Esophagus squamous epithelium (tissue), 4 donors: ENCODE measurements around a stretch of chr22.

GRCh38 chr22:46377975-46379067, 42.8 kb downstream of the TRMU start:
- PRO-cap, result no peak
- RAMPAGE, long total RNA, 4 experiments, result no peak in any of the 4 experiments

DNA sequence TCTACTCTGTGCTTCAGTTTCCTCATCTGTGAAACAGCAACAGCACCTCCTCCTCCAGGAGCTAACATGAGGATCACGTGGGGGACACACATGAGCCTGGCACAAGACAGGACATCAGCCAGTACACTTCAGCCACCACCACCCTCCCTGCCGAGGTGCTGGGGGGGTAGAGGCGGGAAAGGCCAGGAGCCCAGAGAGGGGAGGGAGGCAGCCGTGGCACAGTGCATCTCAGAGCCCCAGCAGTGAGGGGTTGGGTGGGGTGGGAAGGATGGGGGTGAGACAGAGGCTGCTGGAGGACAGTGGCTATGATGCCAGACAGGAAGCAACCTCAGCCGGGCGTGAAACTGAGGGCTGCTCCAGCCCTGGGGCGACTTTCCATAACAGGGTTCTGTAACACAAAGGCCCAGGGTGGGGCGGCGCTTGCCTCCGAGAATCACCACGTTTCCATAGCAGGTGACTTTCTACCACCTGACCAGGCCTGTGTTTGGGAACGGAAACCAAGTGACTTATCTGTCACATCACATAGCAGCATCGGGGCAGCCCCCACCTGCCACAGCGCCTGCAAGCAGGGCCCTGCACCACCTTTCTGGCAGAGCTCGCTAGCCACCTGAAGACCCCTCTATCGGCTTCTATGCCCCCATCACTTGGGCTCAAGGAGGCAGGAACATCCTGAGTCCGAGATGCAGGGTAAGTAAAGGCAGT, 85.7 kb downstream of the TRMU start:
- PRO-cap, result no peak
- RAMPAGE, long total RNA, 4 experiments, result no peak in any of the 4 experiments

GRCh38 chr22:46578524-46579719, 41.3 kb upstream of the GRAMD4 start:
- PRO-cap, result bidirectional peak, plus-strand start at chr22:46579525, minus-strand start at chr22:46579398
- RAMPAGE, long total RNA, 4 experiments, result no peak in any of the 4 experiments

DNA sequence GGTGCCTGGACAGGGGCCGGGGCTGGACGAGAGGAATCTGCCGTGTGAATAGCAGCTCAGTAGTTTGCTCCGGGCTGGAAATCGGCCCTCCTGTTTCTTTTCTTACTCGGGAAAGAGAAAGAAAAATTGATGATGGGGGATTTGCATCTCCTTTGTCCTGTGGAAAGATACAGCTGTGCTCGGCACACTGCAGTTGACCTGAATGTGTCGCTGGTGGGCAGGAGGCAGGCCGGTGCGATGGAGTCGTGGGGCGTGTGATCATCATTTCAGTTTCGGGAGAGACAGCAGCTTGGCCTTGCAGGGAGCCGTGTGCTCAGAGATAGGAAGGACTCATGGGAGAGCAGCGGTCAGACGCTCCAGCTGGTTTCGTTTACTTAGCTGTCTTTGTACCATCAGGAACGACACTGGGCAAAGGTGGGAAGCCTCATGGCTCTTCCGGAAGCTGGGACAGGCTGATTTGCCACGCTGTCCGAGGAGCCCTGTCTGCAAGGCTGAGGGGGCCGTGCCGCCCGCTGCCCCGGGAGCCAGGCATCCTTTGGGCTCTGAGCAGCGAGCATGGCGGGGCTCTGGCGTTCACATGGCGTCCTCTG, 32.6 kb downstream of the GRAMD4 start:
- PRO-cap, result no peak
- RAMPAGE, long total RNA, 4 experiments, result no peak in any of the 4 experiments

DNA sequence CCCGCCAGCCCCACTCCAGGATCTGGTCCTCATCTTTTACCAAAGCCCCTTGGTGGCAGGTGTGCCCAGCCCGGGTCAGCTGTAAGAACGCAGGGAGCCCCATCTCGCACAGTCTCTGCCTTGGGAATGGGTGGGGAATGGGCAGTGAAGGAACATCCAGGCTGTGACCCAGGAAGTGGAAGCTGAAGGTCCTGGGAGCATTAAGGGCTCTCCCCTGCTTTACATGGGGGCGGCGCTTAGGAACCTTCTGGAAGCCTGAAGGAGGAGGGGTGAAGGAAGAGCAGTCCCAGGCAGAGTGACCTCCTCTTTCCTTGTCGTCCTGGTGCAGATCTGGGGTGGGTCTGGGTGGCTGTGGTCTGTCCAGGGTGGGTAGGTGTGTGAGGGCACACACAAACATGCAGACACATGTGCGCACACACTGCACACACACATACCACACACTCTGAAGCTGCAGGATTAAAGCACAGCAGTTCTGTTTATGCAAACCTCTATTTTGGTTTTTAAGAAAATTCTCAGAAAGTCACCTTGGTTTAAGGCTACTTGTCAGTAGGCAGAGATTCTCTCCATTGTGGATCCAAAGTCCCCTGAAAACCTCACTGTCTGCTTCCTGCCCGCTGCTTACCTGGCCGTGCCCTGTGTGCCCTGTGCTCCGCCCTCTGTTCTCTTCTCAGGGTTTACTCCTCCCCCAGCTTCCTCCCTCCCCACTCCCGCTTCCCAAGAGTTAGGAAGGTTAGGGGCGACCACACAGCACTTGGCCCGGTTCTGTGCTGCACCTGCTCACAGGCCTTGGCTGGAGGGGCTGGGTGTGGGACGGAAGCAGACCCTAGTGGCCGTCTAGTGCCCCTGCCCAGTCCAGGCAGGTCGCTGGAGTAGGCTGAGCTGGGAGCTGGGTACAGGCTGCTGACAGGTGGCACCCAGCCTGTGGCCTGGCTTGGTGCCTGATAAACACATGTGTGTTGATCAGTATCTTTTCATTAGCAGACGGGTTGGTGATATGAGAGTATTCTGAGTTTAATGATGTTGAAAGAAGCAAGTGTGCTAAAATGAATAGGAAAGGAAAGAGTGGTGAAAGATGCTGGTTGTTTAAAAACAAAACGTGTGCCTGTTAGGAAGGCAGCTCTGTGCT, 40.3 kb downstream of the GRAMD4 start:
- PRO-cap, result bidirectional peak, plus-strand start at position 717 of the sequence, minus-strand start at position 639 of the sequence
- RAMPAGE, long total RNA, 4 experiments, result no peak in any of the 4 experiments

DNA sequence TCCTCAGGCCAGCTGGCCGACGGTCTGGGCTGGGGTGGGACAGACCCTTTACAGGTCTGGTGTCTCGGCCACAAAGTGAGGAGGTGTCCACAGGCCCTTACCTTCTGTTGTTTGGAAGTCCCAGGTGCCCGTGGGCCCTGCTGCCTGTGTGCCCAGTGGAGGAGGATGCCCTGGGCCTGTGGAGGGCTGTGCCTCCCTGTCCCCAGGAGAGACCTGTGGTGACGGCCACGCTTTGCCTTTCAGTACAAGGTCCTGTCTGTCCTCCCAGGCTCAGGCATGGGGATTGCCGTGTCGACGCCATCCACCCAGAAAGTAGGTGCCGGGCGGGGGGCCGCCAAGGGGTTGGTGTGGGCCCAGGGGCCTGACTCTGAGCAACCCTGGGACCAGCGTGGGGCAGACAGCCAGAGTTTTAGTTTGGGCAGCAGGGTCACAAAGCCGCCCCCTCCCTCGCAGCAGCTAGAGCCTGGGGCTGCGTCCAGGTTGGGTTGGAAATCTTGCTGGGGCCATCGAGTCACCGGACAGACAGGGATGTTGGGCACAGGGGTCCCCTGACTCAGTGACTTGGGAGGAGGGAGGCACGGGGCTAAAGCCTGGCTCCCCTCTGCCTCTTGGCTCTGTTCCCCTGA, 56.3 kb downstream of the GRAMD4 start:
- PRO-cap, result no peak
- RAMPAGE, long total RNA, 4 experiments, result no peak in any of the 4 experiments

DNA sequence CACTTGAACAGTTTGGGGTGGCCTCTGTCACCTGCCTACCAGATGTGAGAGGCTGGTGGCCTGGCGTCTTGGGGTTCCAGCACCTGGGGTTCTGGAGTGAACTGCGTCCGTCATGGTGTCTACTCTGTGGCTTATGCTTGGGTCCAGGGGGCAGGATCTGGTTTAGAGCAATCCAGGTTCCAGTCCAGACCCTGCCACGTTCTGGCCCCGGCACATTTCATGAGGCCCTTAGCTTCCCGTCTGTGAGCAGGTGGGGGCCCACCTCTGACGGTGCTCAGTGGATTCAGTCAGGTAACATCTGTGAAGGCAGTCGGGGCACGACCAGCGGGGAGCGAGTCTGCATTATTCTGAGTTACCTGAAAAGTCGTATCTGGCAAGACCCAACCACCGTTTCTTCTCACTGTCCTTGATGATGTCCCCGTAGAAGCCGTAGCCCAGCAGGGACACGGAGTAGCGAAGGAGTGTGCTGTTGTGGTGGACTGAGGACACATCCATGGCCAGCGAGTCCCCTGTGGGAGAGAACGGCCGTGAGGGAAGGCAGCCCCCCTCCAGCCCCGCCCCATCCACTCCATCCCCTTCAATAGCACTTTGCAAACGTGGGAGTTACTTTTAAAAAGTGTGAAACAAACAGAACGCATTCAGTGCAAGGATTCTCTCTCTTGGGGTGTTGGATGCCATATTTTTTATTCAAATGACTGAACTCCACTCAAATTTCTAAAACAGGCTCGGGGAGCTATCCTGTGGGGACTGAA, 38.9 kb downstream of the CERK start:
- PRO-cap, result no peak
- RAMPAGE, long total RNA, 4 experiments, result no peak in any of the 4 experiments

DNA sequence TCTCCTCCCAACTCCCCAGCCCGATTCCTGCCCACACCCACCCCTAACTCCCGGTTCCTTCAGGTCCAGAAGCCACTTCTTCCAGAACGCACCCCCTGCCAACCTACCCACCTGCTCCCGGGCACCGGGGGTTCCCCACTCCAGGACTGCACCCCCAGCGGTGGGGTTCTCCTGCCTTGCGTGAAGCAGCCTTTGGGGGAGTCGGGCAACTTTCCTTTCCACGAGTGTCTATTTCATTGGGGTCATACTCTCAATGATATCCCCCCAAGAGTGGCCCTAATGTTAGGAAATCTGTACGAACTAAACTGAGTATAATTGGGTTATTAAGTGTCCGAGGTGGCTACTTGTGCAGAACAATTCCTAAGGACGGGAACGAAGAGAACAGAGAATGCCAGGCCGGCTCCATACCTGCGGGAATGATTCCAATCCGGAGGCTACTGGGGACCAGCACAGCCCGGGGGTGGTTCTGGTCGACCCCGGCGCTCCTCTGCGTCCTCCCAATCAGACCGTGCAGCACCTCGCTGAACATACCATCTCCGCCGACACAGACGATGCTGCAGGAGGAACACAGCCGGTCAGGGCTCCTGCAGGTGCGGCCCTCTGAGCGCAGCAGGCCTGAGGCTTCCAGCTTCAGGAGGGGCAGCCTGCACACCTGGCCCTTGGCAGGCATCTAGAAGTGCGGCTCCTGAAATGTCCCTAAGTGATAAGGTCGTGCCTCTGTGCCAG, 30.5 kb downstream of the CERK start:
- PRO-cap, result no peak
- RAMPAGE, long total RNA, 4 experiments, result no peak in any of the 4 experiments

DNA sequence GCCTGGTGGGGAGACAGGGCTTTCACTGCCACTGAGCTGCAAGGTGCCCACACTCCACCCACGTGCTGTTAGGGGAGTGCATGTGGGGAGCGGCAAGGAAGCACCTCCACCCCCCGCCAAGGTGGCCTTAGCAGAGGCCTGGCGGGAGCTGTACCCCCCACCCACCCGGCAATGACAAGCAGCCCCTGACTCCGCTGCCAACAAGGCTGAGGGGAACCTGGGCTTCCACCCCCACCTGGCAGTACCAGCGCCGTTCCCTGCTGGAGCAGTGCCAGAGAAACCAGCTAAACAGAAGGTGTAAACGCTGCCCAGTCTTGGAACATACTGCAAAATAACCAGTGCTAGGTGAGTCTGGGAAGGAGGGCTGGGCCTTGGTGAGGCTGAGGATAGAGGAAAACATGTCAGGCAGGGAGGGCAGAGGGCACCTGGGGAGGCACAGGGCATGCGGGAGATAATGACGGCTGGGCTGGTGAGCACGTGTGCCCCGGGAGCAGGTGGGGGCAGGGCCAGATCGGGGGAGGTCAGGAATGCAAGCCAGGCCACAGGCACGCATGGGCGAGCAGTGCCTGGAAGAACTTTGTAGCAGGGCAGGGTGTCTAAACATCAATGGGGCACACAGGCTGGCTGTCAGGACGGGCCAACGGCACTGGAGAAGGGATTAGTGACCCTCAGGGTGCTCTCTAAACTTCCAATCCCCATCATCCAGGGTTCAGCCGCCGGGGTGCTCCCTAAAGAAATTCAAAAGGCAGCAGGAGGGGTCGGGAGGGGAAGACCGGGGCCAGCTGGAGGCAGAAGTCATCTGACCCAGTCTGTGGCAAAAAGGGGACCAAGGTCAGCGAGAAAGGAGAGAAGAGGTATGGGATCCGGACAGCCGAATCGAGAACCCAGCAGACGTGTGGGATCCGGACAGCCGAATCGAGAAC, 6.6 kb downstream of the CERK start:
- PRO-cap, result no peak
- RAMPAGE, long total RNA, 4 experiments, result no peak in any of the 4 experiments

GRCh38 chr22:46736621-46737198, 1.3 kb downstream of the CERK start:
- PRO-cap, result no peak
- RAMPAGE, long total RNA, 4 experiments, result no peak in any of the 4 experiments

DNA sequence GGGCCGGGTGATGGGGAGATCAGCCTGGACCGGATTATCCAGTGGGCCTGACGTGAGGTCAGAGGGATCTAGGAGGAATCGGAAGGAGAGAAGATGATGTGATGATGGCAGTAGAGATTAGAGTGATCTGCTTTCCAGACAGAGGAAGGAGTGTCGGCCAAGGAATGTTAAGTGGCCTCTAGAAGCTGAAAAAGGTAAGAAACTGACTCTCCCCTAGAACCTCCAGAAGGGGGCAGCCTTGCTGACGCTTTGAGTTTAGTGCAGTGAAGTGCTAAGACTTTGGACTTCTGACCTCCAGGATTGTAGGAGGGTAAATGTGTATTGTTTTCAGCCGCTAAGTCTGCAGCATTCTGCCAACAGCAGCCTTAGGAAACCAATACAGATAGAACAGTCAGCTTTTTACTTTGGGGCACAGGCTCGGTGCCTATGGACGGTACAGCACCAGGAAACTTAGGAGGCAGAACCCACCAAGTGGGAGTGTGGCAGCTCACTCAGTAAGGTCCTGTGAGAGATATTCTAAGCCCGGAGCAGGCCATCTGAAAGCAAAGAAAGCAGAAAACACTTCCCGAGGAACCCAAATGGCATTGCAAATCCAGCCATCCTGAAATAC, 3.6 kb upstream of the TBC1D22A start:
- PRO-cap, result no peak
- RAMPAGE, long total RNA, 4 experiments, result no peak in any of the 4 experiments

DNA sequence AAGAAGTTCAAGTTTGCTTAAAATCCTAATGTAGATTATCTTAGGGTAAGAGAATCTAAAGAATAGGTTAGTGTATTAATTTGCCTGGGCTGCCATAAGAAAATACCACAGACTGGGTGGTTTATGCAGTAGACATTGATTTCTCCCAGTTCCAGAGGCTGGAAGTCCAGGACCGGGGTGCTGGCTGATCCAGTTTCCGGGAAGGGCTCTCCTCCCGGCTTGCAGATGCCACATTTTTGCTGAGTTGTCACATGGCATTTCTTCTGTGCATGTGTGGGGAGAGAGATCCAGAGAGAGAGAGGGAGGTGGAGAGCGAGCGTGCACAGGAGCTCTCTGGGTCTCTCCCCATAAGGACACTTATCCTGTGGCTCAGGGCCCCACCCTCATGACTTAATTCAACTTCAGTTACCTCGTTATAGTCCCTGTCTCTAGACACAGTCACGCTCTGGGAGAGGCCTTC, 46.6 kb downstream of the TBC1D22A start:
- PRO-cap, result no peak
- RAMPAGE, long total RNA, 4 experiments, result no peak in any of the 4 experiments

DNA sequence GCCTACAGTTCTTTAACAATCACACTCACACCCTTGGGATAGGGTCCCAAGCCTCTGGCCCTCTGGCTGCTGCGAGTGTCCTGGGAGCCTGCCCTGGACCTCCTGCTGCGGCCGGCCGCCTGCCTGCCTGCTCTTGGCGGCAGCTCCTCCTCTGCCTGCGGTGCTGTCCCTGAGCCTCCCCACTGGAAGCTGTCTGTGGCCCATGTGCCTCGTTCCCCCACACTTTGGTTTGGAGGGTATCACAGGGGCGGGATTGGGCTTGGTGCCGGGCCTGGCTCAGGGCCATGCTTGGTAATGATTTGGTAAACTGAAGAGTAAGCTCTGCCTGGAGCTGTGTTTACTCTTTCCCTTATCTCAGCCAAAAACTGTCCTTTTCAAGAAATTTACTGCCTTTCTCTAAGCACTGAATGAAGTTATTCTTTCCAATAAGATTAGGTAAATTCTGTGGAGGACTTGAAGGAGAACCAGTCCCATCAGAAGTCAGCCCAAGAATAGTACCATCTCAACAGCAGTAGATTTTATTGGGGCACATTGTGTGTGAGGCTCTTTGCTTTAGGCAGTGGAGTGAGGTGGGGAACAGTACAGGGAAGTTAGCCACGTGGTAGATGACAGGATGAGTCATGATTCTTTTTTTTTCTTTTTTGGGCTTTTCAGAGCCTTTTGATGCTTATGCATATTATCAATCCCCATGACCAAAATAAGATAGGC, 53.7 kb downstream of the TBC1D22A start:
- PRO-cap, result no peak
- RAMPAGE, long total RNA, 4 experiments, result no peak in any of the 4 experiments

DNA sequence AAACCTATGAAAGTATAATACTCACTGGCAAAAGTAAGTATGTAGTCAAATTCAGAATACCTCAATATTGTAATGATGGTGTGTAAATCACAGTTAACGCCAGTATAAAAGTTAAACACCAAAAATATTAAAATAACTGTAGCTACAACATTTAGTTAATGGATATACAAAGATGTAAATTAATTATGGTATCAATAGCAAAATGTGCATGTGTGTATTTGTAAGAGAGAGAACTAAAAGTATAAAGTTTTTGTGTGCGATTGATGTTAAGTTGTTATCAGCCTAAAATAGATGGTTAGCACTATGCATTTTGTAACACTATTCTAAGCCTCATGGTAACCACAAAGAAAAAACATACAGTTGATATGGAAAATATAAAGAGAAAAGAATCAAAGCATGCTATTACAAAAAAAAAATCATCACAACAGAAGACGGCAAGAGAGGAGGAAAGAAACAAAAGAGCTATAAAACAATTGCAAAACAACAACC, 73.7 kb downstream of the TBC1D22A start:
- PRO-cap, result no peak
- RAMPAGE, long total RNA, 4 experiments, result no peak in any of the 4 experiments

DNA sequence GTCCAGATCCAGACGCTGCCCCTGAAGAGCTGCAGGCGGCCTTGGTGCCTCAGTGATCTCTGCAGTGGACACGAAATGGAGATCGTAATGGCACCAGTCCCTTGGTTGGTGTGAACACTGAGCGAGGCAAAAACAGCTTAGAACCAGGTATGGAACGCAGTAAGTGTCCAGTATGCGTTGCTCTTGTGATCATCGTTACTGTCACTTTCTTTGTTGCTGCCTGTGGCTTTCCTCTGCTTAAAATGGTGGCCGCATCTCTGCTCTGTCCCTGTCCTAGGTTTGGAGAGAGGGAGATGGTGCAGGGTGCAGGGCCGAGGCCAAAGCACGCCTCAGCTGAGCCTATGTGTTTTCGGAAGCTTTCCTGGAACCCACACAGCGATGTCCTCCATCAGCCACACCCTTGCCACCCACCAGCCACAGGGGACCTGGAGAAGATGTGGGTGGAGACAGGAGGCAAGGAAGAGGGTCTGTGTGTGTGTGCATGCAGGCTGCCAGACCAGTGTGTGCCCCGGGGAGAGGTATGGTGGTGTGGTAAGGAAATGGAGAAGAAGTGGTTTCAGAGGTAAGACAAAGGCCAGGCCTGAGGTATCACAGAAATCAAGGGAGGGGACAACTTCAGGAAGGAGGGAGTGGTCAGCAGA, 155.7 kb downstream of the TBC1D22A start:
- PRO-cap, result no peak
- RAMPAGE, long total RNA, 4 experiments, result no peak in any of the 4 experiments

DNA sequence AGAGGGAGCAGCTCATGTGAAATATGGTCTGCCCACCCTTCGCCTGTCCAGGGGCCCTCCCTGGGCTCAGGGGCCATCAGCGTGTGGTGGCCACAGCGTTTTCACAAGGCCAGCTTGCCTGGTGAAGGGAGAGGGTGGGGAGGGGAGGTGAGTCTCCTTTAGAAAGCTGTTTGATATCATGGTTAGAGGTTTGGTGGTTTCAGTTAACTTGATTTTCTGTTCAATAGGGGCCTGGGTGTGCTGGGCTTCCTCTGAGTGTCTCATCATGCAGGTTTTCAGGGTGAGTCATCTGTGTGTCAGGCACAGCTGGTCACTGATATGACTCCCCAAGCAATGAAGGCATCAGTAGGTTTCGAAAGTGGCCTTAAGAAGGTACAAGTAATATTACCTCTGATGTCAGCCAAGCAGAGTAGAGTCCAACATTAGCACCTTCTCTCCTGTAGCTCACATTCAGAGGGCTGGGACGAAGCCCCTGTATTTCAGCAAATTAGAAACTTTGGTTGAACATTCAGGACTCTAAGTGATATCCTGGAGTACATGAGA, 172.4 kb downstream of the TBC1D22A start:
- PRO-cap, result unidirectional peak, plus-strand start at position 393 of the sequence
- RAMPAGE, long total RNA, 4 experiments, result no peak in any of the 4 experiments

- PRO-cap, result no peak
- RAMPAGE, long total RNA, 4 experiments, result no peak in any of the 4 experiments
Observed at GRCh38 chr22:47111633-47111832, 349.1 kb downstream of the TBC1D22A start.

DNA sequence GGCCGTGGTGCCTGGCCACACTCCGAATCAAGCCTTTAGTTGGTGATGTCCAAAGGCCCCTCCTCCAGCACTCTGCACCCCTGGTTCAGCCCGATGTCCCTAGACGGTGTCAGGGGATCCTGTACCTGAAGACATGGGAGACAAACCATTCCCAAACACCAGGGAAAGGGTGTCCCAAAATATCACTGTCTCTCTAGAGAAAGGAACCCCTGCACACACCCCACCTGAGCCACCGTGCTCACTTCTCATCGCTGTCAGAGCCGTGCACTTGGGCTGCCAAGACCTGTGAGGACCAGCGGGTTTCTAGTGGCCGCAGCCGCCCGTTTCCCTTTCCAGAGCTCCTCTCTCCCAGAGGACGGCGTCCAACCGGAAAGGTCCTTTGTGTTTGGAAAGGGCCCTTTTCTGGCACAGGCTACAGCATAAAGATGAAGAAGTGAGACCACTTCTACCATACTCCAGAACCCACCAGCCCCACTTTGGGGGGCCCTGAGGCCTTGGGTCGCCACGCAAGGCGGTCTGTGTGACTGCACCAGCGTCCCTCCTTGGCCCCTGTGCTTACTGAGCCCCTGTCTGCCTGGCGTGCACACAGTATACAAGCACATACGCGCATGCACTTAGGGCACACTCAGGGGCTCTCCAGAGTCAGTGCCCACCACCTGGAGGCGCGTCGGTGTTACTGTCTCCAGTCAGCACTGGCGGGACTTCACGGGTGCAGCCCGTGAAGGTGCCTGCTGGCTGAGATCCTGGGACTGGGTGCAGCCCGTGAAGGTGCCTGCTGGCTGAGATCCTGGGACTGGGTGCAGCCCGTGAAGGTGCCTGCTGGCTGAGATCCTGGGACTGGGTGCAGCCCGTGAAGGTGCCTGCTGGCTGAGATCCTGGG, 381.8 kb downstream of the TBC1D22A start:
- PRO-cap, result no peak
- RAMPAGE, long total RNA, 4 experiments, result no peak in any of the 4 experiments

GRCh38 chr22:47292526-47292900, 530.1 kb downstream of the TBC1D22A start:
- PRO-cap, result no peak
- RAMPAGE, long total RNA, 4 experiments, result no peak in any of the 4 experiments

GRCh38 chr22:47710341-47710606, 779.1 kb upstream of the TAFA5 start:
- PRO-cap, result no peak
- RAMPAGE, long total RNA, 4 experiments, result no peak in any of the 4 experiments